Caco-2 (cell line): Measurements from ENCODE around the gene CRACR2B.

- PRO-cap, result no peak
- RRBS, result 94% methylated on average over 20 of the region's 53 CpGs
These were observed 3.5 kb upstream of the SCGB1C1 start for GRCh38 chr11:189344-189809.

- PRO-cap, result no peak
- RRBS, result no CpG with 5 or more reads among the region's 6 CpGs
These were observed 1.1 kb downstream of the ODF3 start for GRCh38 chr11:197700-197980.

DNA sequence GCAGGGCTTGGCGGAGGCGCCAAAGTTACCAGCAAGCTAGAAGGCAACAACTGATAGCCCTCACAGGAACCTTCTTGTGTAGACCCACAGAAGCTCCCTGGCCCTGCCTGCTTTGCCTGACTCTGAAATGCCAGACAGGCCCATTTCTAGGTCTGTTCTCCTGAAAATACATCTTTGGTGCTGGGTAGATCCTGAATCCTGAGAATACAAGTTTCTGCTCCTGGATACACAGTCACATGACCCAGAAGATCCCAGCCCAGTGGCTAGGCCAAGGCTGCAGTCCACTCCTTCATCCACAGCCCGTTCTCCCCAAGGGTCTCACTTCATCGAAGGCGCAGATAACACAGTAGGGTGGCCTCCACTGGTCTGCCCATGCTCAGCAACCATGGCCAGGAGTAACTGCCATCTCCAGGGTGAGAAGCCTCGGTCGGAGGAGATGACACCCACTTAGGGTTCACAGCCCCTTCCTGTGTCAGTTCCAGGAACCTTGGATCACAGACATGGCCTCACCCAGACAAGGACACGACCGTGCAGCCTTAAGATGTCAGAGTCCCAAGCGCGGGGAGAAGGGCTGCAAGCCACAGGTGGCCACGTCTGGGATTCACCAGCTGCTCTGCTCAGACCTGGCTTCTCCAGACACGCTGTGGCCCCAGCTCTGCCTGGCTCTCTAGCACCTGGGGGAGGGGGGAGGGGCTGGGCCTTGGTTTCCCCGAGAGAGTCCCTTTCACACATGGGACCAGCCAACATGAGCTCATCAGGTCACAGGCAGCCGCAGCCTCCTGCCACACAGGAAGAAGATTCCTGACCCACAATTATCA lies 2.6 kb downstream of the BET1L start:
- PRO-cap, result no peak
- RRBS, result no CpG with 5 or more reads among the region's 15 CpGs

DNA sequence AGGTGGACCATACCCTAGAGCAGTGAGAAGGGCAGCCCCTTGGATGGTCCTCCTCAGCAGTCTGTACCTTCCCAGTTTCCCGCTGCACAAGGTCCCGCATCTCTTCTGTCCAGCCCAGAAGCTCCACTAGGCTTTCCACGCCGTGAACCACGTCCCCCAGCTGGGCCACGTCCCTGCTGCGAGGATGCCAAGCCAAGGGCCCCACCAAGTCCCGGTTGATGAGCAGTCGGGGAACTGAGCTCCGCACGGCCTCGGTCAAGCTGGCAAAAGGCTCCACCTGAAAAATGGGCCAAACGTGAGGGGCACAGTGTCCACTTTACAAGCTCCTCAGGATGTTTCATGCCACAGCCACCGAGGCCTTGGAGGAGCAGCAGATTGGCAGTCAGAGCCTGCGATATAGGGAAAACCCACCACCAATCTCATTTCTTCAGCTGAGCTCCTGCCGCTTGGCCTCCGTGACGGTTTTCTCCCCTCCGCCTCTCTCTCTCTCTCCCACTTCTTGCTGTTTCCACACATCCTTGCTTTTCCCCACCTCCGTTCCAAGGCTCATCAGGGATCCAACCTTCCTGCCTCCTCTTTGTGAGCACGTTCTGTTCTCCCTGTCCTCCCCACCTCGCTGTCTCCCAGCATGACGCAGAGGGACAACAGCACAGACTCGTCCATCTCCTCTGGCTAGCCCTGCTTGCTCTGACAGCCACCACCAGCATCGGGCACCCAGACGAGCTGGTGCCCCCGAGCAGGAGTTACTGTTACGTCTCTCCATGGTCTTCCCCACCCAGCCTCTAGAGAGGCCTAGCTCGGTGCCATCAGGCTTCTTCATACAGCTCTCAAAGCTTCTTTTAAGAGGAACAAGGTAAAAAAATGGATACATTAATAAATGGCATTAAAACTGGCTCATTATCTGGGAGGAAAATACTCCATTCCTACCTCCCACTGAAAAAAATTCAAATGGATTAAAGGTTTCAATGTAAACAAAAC lies 11.5 kb downstream of the RIC8A start:
- PRO-cap, result no peak
- RRBS, result no CpG with 5 or more reads among the region's 29 CpGs

GRCh38 chr11:266907-268099 lies 10.9 kb upstream of the NLRP6 start:
- PRO-cap, result no peak
- RRBS, result 43% methylated on average over 2 of the region's 34 CpGs

DNA sequence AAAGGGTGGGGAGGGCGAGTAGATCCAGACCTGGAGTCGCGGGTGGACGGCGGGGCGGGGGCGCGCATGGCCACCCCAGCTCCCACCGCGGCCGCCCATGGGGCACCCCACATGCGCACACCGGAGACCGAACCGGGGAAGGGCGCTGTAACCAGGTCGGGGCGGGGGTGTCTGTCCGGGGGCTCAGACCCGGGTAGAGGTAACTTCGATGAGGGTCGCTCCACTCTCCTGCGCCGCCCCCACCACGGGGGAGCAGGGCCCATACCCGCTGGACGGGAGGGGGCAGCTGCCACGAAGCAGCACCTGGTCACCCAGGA lies 1.9 kb downstream of the IFITM3 start:
- PRO-cap, result no peak
- RRBS, result no CpG with 5 or more reads among the region's 28 CpGs

DNA sequence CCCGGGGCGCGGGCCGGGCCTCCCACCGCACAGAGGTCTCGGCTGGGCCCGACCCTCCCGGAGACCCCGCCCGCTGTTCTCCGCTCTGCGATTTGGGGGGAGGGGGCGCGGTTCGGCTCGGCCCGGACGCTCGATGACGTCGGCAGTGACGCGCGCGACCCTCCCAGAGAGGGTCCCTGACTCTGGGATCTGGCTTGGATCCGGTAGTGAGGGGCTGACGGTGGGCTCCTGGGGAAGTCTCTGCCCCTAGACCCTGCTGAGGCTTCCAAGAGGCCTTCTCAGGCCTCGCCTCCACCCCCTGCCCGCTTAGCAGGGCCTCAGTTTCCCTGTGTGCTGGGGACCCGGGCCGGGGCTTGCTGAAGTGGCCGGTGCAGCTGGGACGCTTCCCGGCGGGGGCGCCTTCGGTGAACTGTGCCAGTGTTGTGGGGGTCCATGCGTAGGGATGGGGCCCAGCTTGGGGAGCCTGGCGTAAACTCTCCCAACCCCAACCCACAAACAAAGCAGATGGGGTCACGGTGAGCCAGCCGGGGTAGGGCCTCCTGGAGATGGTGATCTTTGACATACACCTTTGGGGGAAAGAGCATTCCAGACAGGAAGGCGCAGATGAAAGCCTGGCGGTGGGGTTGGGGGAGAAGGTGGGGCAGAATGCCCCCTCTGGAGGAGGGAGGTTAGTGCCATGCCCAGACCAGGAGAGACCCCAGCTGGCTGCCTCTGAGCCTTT lies 919 bp downstream of the B4GALNT4 start:
- PRO-cap, result no peak
- RRBS, result 18% methylated on average over 23 of the region's 43 CpGs

DNA sequence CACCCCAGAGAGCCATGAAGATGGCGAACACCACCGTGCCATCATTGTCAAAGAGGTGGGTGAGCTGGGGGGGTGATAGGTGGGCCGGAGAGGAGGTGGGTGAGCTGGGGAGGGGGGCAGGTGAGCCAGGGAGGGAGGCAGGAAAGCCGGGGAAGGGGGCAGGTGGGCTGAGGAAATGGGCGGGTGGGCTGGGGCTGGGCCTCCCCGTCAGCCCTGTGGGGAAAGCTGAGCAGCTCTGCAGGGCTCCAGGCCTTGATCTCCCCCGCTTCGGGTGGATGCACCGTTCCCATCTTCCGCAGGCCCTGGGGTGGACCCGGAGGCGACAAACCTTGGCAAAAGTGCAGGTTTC lies 12.1 kb downstream of the ANO9 start:
- PRO-cap, result no peak
- RRBS, result 96% methylated on average over 1 of the region's 12 CpGs

- PRO-cap, result bidirectional peak, plus-strand start at chr11:469874, minus-strand start at chr11:469823
- RRBS, result no CpG with 5 or more reads among the region's 36 CpGs
These were observed 19.5 kb downstream of the PTDSS2 start for GRCh38 chr11:469264-470318.

GRCh38 chr11:494456-495693 lies 12.2 kb downstream of the RNH1 start:
- PRO-cap, result no peak
- RRBS, result 97% methylated on average over 3 of the region's 49 CpGs

- PRO-cap, result no peak
- RRBS, result no CpG with 5 or more reads among the region's 20 CpGs
These were observed 8.7 kb downstream of the RNH1 start for GRCh38 chr11:498271-498772.

DNA sequence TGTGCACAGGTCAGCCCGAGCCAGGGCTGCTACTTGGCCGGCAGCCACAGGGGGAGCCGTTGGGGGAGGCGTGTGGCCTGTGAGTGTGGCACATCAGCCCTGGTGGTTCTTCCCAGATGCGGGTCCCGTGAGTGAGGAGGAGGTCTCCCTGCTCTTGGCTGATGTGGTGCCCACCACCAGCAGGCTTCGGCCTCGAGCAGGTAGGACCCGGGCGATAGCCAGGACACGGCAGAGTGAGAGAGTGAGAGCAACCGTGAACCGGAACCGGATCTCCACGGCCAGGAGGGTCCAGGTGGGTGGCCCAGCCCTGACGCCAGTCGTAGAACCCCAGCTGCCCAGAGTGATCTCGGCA lies 18.5 kb downstream of the IRF7 start:
- PRO-cap, result no peak
- RRBS, result 97% methylated on average over 5 of the region's 18 CpGs

DNA sequence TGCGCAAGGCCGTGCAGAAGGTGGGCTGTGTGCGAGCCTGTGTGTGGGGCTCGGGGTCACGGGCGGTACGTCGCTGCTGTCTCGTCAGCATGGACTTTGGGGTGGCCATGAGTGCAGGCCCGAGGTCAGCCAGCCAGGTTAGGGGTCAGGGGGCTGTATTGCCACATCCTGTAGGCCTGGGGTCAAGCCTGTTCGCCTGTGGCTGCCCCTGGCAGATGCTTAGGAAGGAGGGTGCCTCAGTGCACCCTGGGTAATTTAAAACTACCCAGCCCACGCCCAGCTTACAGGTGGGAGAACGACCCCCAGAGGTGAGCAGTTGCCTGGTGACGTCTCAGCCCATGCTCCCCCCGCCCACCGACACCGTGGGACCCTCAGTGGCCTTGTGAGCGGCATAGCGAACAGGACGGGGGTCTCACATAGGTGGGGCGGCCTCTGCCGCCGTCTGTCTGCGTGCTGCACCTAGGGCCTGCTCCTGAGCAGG lies 4.6 kb downstream of the IRF7 start:
- PRO-cap, result no peak
- RRBS, result no CpG with 5 or more reads among the region's 24 CpGs

- PRO-cap, result no peak
- RRBS, result 93% methylated on average over 2 of the region's 21 CpGs
These were observed 3.9 kb upstream of the IRF7 start for GRCh38 chr11:619680-620013.

DNA sequence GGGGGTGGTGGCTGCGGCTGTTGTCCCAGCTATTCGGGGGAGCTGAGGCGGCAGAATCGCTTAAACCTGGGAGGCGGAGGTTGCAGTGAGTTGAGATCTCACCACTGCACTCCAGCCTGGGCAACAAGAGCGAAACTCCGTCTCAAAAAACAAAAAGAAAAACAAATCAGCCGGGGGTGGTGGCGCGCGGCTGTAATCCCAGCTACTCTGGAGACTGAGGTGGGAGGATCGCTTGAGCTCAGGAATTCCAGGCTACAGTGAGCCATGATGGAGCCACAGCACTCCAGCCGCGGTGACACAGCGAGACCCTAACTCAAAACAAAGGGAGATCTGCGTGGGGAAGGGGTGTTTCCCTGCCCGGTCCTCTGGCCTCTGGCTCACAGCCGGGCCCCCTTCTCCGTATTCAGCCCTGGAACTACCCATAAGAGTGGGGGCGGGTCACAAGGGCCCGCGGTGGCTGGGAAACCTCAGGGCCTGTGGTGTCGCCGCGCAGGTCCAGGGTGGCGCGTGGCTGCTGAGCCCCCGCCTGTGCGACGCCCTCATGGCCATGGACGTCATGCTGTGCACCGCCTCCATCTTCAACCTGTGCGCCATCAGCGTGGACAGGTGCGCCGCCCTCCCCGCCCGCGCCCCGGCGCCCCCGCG lies 2.0 kb downstream of the DRD4 start:
- PRO-cap, result no peak
- RRBS, result 97% methylated on average over 4 of the region's 43 CpGs

GRCh38 chr11:673895-674416 lies 21.1 kb downstream of the DEAF1 start:
- PRO-cap, result no peak
- RRBS, result no CpG with 5 or more reads among the region's 11 CpGs

DNA sequence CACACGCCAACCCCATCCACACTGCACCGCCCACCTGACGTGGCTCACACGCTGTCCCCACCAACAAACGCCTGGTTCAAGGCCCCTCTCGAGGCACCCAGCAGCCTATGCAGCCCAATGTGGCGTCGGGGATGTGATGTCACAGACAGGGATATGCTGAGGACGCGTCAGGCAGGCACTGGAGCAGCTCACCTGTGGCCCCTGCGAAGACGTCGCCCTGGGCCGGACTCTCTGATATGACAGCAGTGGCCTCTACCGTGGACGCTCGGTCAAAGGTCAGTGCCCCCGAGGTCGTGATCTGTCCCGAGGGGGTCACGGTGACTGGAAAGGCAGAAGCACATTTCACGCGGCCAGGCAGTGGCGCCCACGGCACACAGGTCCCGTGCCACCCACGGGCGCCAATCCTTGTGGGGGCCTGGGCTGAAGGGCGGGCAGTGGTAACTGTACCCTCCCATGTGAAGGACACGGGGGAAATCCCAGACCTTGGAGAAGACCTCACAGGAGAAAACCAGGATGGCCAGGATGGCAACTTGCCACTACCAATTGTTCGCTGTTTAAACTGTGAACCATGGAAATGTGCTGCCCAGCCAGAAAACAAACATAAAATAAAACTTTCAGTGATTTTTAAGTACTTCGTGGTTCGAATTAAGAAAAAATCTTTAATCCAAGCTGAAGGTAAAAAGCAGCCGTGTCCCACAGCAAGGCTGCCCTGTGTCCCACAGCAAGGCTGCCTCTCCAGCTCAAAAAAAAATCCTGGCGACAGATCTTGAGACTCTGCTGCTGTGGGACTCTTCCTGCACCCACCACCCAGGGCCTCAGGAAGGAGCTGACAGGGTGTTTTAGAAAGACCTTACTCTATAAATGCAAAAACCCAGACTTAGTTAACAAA lies 15.3 kb downstream of the DEAF1 start:
- PRO-cap, result no peak
- RRBS, result no CpG with 5 or more reads among the region's 35 CpGs

GRCh38 chr11:796774-797034 lies 1.4 kb downstream of the SLC25A22 start:
- PRO-cap, result no peak
- RRBS, result no CpG with 5 or more reads among the region's 7 CpGs

DNA sequence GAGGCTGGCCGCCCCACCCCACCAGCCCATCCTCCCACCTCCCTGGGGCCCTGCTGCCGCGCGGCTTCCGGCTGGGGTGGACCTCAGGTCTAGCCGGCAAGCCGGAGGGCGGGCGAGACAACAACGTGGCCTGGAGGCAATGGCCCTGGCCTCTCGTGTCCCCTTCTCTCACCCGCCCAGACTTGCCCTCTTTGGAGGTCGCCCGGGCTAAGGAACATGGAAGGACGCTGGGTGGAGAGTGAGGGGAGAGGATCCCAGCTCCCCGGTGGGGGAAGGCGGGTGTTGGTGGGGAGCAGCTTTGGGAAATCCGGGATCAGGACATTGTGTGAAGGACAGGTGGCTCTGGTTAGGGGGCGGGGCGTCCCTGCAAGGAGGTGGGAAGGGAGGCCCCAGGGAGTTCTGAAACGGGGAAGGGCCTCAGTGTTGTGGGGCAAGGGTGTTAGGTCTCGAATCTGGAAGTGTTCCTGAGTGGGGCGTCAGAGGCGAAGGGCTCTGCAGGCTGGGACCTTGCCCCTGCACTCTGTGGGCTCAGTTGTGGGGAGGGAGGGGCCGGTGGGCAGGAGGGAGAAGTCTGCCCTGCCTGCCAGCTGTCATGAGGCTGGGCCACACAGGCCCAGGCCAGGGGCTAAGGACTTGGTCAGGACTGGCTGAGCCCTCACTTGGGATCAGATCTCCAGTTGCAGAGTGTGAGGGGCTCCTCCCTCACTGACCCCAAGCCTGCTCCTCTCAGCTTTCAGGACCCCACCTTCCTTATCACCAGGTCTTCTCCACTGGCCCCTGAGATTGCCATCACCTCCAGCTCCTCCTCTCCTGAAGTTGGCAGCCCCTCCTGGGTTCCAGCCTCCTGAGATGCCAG lies at the start of gene CRACR2B:
Gene CRACR2B (plus strand): TSS at position 420 of the 856 bp plus-strand sequence.
- PRO-cap, result bidirectional peak, plus-strand start at position 86 of the sequence, minus-strand start at position 91 of the sequence; bidirectional peak, plus-strand start at position 428 of the sequence, minus-strand start at position 323 of the sequence
- RRBS, result 5% methylated on average over 10 of the region's 25 CpGs

DNA sequence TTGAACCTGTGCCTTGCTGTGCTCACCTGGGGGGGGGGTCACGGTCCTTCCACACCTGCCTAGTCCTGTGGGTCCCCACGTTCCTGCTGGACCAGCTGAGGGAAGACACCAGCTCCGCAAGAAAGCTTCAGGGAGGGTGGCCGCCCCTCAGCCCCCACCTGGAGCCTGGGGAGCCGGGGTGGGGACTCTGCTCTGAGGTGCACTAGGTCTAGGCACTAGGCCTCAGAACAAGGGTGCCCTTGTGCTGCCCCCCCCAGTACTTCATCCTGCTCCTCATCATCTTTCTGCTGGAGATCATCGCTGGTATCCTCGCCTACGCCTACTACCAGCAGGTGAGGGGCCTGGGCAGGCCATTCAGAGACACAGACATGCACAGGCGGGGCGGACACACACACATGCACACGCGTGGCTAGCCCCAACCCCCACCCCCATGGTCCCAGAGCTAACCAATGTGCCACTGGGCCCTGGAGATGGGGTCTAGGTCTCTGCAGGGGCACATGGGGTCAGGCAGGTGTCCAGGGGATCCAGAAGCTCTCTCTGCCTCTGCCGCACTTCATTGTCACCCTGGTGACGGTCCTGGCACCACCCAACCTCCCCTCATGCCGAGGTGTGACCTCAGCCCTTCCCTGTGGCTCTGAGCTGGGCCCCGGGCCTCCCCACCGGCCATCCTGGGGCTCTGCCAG lies 3.9 kb downstream of the CD151 start:
- PRO-cap, result no peak
- RRBS, result no CpG with 5 or more reads among the region's 17 CpGs